Left cardiac atrium (tissue), 1 donor: ENCODE data around the gene CACNA1A.

DNA sequence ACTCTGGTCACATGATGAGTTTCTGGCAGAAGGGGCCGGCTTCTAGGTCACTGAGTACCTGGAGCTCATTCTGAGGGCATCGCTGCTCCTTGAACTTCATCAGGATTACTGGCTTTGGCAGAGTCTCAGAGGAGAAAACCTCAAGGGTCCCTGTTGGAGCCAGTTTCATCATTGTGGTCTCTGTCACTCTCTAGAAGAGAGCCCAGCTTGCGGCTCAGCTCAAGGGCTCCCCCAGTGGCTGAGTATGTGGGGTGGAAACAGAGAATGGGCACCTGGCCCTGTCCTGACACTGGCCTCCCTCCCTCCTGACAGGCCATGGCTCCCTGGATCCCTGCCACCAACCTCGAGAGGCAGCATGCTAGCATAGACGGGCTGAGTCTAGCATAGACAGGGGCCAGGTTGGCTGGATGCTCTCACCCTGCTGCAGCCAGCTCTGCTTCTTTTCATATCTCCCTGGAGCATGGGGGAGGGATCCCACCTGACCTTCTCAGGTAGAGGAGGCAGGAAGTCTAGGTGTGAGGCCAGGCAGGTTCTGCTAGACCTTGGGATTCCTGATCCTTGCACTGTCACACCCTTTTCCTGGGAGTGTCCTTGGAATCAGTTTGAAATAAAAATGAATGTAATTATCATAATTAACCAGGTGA is 38.9 kb downstream of the NFIX start:
- PRO-cap, result no peak

GRCh38 chr19:13052733-13053583 is 49.7 kb downstream of the LYL1 start:
- PRO-cap, result no peak

- PRO-cap, result no peak
Observed at GRCh38 chr19:13076266-13076702, 26.4 kb downstream of the LYL1 start.

GRCh38 chr19:13081978-13082269 is 20.7 kb downstream of the LYL1 start:
- PRO-cap, result no peak

DNA sequence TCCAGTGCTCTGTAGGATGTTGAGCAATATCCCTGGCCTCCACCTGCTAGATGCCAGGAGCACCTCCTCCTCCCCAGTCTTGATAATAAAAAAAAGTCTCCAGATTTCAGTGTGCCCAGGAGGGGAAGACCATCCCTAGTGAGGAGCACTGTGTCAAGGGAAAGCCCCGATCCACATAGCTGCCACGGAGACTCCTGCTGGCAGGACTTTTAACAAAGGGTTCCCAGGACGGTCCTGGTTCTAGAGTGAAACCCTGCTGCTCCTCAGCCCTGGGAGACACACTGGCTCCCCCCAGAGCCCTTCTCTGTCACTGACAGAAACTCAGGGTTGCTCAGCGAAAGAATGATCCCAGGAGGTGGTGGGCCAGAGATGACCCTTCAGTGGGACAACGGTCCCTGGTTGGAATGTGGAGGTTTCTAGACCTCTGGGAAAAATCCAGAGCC is 20.3 kb downstream of the LYL1 start:
- PRO-cap, result no peak

- PRO-cap, result no peak
Observed at GRCh38 chr19:13115841-13116588, 525 bp downstream of the TRMT1 start.

GRCh38 chr19:13150604-13150995 is 389 bp downstream of the IER2 start:
- PRO-cap, result no peak

- PRO-cap, result no peak
Observed at GRCh38 chr19:13153155-13153811, 3.1 kb downstream of the IER2 start.

GRCh38 chr19:13155451-13156372 is 5.5 kb downstream of the IER2 start:
- PRO-cap, result bidirectional peak, plus-strand start at chr19:13155778, minus-strand start at chr19:13155696

DNA sequence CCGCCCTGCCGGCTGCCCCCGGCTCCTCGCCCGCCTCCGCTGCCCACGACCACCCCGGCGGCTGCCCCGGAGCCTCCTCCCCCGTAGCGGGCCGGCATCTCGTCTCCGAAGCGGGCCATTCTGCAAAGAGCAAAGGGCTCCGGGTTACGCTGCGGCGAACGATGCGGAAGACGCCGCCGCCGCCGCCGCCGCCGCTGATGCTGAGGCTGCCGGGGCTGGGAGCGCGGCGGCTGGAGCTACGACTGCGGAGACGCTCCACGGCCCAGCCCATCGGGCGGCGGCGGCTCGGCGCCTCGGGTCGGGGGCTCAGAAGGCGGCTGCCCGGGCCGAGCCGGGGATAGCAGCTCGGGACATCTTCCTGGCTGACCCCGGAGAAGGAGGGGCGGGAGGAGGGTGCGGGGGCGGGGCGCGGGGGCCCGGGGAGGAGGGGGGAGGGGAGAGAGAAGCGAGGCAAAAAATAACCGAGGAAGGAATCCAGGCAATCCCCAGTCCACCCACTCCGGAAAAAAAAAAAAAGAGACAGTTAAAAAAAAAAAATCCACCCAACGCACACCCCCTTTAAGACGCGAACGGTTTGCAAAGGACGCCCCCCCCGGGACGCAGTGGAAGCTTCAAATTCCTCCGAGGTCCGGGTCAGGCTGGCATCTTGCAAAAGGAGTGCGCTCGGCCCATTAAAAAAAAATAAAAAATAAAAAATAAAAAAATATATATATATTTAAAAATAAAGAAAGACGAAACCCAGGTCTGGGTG is at the start of gene CACNA1A:
Gene CACNA1A (minus strand): TSS at position 374 of the 751 bp plus-strand sequence.
- PRO-cap, result no peak

GRCh38 chr19:13755003-13755275 is 7.2 kb downstream of the YJU2B start:
- PRO-cap, result no peak

DNA sequence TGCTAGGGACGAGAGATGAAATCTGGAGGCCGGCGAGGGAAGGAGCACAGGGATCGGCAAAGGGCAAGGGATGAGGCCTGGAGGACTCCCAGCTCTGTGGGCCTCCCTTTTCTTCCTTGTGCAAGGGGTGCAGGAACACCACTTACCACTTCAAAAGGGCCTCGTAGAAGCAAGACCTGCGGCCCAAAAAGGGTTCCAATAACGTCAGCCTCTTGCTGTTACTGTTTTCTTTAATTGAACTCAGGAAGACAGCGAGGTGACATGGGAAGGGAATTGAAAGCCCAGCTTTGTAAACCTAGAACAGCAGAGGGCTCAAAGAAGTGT is 651 bp downstream of the C19orf53 start:
- PRO-cap, result no peak

DNA sequence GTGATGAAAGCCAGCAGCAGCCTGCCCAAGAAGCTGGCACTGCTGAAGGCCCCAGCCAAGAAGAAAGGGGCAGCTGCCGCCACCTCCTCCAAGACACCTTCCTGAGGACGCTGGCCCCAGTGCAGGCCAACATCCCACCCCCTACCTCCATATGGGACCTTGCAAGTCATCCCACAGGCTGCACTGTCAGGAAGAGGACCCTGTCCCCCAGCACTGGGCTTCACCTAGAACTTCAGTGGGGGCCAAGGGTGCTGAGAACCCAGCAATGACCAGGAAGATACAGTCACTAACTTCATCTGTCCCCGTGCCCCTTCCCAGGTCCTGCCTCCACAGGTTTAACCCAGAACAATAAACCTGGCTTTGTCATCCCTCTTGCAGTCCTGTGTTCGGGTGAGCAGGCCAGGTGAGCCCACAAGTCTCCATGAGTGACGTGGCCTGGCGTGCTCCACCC is 3.9 kb downstream of the C19orf53 start:
- PRO-cap, result no peak

DNA sequence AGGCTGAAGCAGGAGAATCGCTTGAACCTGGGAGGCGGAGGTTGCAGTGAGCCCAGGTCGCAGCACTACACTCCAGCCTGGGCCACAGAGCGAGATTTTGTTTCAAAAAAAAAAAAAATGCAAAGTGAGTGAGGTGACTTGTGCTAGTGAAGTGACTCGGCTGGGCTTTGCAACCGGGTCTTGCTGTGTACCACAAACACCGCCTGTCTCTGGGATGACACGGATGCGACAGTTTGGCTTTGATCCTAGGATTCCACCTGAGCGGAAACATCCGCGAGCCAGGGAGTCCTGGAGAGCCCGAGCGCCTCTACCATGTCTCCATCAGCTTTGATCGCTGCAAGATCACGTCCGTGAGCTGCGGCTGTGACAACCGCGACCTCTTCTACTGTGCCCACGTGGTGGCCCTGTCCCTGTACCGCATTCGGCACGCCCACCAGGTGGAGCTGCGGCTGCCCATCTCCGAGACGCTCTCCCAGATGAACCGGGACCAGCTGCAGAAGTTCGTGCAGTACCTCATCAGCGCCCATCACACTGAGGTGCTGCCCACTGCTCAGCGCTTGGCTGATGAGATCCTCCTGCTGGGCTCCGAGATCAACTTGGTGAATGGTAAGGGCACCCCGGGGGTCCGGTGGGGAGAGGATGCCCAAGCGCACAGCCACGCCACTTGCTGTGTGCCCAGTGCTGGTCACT is 9.4 kb downstream of the ZSWIM4 start:
- PRO-cap, result no peak

DNA sequence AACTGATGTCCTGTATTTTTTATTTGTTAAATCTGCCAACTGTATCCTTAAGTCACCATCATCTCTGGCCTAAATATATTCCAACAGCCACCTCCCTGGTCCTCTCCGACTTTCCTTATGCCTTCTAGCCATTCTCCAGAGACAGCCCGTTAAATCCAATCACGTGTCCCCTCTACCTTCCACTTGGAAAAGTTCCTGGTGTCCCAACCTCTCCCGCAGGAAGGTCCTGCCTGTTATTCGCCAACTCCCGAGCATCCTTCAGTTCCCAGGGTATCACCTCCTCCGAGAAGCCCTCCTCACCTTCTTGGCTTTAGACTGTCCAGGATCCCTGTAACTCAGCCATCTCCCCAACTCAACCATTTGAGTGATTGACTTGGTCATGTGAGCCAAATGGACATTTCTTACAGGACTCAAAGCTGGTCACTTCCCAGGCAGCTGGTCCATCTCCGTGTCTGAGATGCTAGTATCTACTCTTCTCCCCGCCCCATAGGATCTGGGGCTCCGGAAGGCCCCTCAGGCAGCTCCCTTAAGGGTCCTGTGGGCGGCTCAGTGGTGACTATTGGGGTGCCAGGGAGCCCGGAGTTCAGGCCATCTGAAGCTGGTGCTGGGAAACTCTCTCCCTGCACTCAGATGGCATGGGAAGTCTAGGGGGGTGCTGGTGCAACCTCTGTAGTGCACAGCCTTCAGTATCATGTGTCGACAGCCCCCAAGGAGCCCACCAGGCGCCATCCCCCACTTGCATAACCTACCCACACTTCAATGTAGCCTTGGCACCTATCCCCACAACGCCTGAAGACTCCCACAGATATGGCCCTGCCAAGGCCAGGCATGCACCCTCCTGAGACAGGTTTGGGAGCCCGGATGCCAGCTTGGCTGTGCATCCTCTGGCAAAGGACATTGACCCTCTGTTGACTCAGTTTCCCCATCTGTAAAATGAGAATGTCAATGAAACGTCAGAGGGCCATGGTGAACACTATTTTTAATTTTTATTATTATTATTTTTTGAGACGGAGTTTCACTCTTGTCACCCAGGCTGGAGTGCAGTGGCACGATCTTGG is 27.8 kb upstream of the NANOS3 start:
- PRO-cap, result no peak

DNA sequence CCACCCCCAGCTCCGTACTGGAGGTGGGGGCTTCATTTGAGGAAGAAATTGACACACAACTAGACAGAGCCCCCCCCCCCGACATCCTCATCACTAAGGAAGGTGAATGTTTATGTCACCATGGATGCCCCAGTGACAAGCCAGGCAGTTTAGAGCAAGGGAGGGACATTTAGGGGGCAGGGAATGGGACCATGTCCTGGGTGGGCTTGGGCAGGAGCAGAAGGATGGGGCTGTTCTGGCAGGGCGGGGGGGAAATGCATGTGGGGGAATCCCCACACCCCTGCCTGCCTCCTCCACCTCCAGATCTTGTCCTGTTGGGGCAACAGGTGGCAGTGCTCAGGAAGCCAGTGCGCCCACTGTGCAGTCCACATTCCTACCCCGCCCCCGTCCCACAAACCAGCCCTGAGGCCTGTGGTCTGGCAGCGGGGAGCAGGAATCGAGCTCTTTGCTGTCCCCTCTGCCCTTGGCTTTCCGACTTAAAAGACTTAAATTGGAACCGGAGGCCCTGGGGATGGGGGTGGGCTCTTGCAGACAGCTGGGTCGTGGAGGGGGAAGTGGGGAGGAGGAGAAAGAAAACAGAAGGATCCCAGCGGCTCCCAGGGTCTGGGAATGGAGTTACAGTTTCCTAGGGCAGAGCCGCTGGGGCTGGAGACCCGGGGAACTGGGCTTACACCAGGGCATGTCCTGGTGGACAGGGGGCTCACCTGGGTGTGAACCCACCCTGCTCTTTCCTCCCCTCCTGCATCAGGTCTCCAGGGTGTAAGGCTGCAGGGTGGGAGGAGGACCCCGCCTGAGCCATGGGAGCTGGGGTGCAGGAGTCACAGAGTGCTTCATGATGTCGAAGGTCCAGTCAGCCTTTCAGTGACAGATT is 4.3 kb downstream of the NANOS3 start:
- PRO-cap, result no peak

- PRO-cap, result no peak
Observed at GRCh38 chr19:13983046-13983868, 22.9 kb downstream of the RFX1 start.

- PRO-cap, result no peak
Observed at GRCh38 chr19:14002882-14003699, 3.0 kb downstream of the RFX1 start.

DNA sequence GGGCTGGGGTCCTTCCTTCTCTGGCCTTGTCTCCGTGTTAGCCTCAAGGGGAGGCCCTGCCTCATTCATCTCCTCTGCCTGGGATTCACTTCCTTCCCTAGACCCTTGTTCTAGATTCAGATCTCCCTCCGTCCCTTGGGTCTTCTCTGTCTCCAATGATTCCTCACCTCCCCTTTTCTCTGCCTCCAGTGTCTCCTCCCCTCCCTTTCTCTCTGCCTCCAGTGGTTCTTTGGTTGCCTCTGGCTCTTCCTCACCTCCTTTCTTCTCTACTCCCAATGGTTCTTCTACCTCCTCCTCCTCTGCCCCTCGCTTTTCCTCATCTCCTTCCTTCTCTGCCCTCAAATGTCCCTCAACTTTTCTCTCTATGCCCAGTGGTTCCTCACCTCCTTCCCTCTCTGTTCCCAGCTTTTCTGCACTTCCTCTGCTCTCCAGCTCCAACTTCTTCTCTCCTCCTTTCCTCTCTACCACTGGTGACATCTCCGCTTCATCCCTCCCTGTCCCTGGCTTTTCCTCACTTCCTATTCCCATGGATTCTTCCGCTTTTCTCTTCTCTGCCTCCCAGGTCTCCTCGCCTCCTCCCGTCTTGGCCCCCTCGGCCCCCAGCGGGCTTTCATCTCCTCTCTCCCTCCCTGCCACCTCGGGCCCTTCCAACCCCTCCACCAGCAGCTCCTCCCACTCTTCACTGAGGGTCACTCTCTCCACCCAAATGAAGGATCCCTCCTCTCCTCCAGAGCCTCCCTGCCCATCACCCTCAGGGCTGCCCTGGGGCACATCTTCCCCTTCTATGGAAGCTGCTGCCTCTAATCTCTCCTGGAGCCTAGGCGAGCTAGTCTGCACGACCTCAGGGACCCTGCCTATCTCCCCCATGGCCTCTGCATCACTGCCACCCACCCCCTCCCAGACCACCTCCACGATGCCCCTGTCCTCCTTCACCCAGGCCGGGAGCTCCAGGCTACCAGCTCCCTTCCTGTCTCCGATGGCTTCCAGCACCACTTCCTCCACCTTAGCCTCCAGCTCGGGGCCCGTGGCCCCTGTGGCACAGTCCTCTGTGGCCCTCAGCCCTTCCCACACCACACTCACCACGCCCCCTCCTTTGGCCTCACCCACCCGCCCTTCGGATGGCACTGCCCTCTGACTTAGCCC is 7.6 kb downstream of the PALM3 start:
- PRO-cap, result no peak

DNA sequence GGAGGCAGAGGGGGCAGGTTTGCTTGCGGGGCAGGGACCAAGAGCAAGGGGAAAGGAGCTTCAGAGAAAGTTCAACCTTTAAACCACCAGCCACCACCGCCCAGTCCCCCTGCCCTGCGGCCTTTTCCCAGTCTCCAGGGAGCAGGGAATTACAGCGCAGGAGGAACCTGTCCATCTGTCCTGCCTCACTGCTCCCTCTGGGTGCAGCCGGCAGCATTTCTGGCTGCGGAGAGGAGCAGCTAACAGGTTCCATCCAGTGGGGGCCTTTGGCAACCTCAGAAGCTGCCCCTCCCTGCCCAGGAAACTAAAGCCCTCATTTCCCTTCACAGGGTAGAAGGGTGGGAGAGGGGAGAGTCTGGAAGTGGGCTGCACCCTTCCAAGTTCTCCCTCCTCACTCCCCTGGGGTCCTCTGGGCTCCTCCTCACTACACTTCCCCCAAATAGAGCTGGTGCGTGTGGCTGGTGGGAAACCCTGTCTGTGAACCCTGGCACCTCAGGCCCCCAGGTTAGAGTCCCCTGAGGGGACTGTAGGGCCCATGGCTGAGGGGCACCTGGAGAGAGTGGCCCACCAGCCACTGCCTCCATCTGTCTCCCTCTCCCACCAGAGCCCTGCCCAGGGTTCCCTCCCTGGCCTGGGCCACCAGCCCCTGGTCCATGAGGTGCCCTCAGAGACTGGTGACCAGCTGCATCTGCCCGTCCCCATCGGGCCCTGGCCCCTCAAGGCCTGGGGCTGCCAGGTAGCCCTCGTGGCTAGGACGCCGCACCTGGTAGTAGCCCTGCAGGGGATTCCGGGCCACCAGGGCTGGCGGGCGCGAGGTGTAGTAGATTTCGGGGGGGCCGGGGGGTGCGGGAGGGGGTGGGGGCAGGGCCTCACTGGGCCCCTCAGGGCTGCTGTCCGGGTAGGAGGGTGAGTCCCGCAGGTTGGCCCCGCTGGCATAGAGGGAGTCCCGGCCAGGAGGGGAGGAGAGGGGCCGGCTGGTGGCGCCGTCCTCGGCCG is 14.1 kb upstream of the ASF1B start:
- PRO-cap, result no peak